Bronchial epithelial cell (primary cell): Measurements from ENCODE around the gene CD7.

DNA sequence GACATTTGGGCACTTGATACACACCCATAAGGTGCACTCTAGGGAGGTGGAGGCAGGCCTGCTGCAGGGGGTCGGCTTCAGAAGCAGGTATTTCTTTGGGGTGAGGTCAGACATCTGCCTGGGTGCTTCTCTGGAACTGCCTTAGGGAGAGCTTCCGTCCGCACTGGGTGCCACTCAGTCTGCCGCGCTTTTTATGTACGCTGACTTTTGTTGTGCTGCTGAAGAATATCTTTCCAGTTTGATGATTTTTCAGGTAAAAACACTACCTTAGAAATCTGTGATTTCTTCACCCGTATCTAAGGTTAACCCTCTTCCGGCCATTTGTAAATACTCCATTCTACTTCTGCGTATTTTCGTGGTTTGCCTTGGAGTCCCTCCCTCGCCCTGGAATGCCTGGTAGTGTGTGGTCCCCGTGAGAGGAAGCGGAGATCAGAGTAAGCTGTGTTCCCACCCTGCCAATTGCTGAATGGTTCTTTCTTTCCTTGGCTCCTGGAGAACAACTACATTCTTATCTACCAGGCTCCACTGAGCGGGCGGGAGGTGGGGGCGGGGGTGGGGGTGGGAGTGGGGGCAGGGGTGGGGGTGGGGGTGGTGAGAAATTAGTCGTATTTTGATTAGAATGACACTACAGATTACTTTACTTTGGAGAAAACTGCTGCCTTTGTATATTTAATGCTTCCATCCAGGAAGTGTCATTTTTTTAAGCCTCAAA lies 20.7 kb upstream of the FASN start:
- RRBS, 2 experiments: no CpG with 5 or more reads among the region's 17 CpGs

DNA sequence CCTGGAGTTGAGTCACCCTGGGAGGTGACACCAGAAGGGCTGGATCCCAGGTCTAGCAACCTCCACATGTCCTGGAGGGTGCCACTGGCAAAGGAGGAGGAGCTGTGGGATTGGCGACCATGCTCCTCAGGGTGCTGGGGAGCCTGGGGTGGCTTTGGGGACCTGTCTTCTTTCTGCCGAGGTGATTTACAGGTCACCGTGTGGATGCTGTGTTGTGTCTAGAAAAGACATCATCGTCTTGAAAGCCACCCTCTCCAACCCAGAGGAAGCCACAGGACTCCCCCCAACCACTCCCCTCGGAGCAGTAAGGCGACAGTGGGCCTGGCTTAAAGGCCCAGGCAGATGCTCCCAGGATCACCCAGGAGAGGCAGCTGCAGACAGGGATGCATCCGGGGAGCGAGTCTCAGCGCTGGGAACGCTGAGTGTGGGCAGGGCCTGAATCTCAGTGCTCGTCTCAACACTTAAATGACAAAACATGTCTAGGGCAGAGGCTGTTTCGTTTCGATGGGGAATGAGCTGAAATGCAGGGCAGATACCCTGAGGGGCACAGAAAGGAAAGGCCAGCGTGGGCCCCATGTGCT lies 29.7 kb upstream of the FASN start:
- RRBS, 2 experiments: no CpG with 5 or more reads among the region's 14 CpGs

DNA sequence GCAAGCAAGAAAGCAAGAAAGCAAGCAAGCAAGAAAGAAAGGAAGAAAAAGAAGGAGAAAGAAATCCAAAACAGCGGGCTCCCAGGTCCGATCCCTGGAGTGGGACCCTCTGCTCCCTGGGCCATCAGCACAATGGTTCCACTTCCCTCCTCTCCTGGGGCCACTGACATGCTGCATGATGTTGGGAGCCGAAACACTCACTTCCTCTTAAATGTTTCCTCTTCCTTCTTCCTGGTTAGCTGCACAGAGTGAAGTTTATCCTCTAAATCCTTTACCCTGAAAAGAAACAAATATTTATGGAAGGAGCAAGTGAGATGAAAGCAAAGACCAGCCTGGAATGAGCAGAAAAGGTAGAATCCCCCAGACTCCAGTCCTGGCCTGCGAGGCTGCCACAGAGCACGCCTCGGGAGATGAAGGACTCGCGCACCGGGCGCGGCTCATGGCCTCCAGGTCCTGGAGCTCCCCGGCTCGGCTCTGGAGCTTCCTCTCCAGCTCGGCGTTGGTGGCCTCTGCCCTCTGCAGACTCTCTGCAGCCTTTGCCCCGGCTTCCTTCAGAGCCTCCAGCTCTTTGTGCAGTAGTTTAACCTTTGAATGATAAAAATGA lies 19.0 kb downstream of the CCDC57 start:
- RRBS, 2 experiments: 88% methylated on average over 7 to 8 of the region's 16 CpGs

- RRBS, 2 experiments: 2% methylated on average over 30 of the region's 65 CpGs
Measured at GRCh38 chr17:82213042-82214054, 706 bp upstream of the CCDC57 start.

DNA sequence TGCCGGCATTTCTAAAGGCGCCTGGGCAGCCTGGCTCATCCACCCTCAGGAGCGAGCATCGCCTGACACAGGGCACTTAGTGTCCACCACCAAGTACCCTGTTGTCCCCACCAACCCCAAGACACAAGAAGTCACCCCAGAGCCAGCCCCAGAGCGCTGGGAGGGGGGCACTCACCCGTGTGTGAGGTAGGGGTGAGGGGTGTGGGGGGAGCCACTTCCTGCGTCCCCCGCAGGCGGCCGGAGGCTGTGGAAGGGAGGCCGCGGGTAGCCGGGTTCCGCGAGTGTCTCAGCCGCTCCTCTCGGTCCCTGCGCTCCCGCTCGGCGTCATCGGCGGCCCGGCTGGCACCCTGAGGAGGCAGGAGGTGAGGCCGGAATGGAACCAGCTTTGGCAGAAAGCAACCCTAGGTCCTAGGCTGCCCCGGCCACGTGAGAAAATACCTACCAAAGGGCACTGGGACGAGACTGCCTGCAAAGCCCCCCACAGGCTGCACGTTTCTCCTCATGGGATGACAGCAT lies 20.5 kb downstream of the SLC16A3 start:
- RRBS, 2 experiments: 94 to 95% methylated on average over 14 of the region's 29 CpGs

DNA sequence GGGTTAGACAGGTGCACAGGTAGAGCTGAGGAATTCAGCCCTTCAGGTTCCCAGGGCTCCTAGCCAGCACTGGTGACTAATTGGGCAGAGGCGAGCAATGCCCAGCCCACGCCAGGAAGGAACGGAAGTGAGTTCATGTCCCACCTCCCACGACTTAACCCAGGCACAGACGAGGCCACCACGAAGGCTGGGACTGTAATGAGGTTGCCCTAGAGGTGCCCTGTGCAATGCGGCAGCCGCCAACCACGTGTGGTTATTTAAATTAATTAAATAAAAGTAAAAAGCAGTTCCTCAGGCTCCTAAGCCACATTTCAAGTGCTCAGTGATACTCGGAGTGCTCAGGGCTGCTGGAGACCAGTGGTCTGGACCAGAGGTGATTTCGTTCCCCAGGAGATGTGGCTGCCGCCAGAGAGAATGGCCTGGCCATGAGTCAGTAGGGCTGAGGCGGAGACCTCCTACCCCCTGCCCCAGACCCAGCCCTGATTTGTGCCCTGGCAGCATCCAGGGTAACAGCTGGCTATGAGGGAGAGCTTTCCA lies 8.5 kb upstream of the CSNK1D start:
- RRBS, 2 experiments: no CpG with 5 or more reads among the region's 13 CpGs

GRCh38 chr17:82285174-82285728 lies 11.8 kb upstream of the CSNK1D start:
- RRBS, 2 experiments: no CpG with 5 or more reads among the region's 11 CpGs

- RRBS, 2 experiments: 28 to 60% methylated on average over 5 of the region's 18 CpGs
Measured at GRCh38 chr17:82309851-82310511, 7.4 kb downstream of the CD7 start.

- RRBS, 2 experiments: 33 to 60% methylated on average over 4 to 5 of the region's 30 CpGs
Measured at GRCh38 chr17:82314899-82315559, 2.4 kb downstream of the CD7 start.

- RRBS, 2 experiments: 0% methylated on average over 2 of the region's 18 CpGs; no CpG with 5 or more reads in 1 of the 2 experiments
Measured at GRCh38 chr17:82317373-82318039, at the start of gene CD7. Gene CD7, minus strand, starts transcription at chr17:82317608.

DNA sequence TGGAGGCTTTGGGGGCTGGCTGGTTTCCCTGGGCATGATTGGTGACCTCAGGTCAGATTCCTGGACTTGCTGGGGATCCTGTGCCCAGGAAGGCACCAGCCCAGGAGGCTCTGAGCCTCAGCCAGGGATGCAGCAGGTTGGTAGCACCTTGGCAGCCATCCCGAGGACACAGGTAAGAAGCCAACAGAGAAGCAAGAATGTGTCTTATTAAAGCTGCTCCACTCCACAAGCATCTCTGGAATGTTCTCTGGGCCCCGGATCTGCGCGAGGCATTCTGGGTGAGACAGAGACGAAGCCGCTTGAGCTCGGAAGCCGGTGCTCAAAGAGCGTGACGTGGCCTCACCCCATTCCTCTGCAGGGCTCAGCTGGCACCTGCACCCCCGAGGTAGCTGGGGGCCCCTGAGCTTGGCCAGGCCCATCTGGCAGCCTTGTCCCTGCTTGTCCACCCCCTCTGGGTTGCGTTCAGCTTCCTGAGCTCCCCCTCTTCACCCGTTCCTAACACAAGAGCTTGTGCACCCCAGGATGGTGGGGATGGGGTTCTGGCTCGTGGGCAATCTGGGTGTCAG lies 3.0 kb upstream of the TEX19 start:
- RRBS, 2 experiments: 2 to 4% methylated on average over 7 of the region's 14 CpGs

- RRBS, 2 experiments: no CpG with 5 or more reads among the region's 8 CpGs
Measured at GRCh38 chr17:82367720-82368012, 3.9 kb upstream of the UTS2R start.

DNA sequence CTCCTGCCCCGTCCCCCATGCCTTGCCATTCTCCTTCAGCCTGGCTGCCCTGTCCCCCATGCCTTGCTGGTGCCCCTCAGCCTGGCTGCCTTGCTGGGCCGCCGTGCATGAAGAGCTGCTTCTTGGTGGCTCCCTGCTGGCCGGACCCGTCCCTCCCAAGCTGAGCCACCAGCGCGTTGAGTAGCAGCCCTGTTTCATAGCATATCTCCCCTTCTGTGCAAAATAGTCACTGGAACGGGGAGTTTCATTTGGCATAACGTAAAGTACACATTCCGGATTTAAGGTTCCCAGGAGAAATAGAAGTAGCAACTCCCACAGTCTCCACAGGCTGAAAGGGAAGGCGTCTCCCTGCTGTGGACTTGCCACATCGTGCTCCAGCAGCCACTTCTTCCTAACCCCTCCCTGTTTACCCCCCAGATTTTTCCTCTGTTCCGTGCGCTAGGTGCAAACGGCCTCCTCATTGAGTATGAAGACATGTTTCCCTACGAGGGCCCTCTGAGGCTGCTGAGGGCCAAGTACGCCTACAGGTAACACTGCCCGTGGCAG lies 5.7 kb upstream of the OGFOD3 start:
- RRBS, 2 experiments: no CpG with 5 or more reads among the region's 18 CpGs

GRCh38 chr17:82441894-82442694 lies 8.5 kb downstream of the CYBC1 start:
- RRBS, 2 experiments: no CpG with 5 or more reads among the region's 21 CpGs

GRCh38 chr17:82496275-82496912 lies 23.1 kb upstream of the FOXK2 start:
- RRBS, 2 experiments: no CpG with 5 or more reads among the region's 25 CpGs

- RRBS, 2 experiments: no CpG with 5 or more reads among the region's 11 CpGs
Measured at GRCh38 chr17:82560579-82561125, 41.1 kb downstream of the FOXK2 start.

- RRBS, 2 experiments: no CpG with 5 or more reads among the region's 16 CpGs
Measured at GRCh38 chr17:82595938-82596267, 52.3 kb downstream of the WDR45B start.

GRCh38 chr17:82613224-82614302 lies 34.7 kb downstream of the WDR45B start:
- RRBS, 2 experiments: 3 to 9% methylated on average over 15 of the region's 53 CpGs

- RRBS, 2 experiments: no CpG with 5 or more reads among the region's 11 CpGs
Measured at GRCh38 chr17:82643807-82644610, 4.2 kb downstream of the WDR45B start.

GRCh38 chr17:82743672-82744029 lies 8.2 kb upstream of the TBCD start:
- RRBS, 2 experiments: no CpG with 5 or more reads among the region's 7 CpGs